Fibroblast of villous mesenchyme (primary cell): Measurements from ENCODE around the genes SLIRP and FLRT2.

- CAGE, long polyA plus RNA: start-site peak on the plus strand at chr14:77708089-77708108, 344 and 277 reads in 2 replicates
Observed at GRCh38 chr14:77707547-77708666, at the start of gene SLIRP. Gene SLIRP, plus strand, starts transcription at chr14:77708103.

- CAGE, long polyA plus RNA: no peak
Observed at GRCh38 chr14:77717321-77717932, 9.5 kb downstream of the SLIRP start.

DNA sequence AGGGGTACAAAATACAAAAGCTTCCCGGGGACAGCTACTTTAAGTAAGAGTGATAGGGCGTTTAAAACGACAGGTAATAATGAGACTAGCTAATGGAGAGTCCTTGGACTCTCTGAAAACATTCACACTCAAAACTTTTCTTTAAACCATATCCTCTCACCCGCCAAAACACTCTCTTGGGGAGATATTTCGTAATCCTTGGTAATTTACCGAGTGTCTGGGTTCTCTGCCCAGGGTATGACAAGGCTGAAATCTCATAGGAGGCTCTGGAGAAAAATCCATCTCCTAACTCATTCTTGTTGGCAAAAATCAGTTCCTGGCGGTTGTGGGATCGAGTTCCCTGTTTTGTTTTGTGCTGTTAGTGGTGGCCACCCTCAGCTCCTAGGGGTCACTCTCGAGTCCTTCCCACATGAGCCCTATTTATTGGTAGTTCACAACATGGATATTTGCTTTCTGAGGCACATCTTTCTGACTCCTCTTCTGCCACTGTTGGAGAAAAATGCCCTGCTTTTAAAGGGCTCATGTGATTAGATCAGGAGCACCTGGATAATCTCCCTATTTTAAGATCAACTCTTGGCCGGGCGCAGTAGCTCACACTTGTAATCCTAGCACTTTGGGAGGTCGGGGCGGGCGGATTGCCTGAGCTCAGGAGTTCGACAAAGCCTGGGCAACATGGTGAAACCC is 643 bp upstream of the SNW1 start:
- CAGE, long polyA plus RNA: no peak

GRCh38 chr14:77979599-77980100 is 179.7 kb downstream of the ADCK1 start:
- CAGE, long polyA plus RNA: no peak

DNA sequence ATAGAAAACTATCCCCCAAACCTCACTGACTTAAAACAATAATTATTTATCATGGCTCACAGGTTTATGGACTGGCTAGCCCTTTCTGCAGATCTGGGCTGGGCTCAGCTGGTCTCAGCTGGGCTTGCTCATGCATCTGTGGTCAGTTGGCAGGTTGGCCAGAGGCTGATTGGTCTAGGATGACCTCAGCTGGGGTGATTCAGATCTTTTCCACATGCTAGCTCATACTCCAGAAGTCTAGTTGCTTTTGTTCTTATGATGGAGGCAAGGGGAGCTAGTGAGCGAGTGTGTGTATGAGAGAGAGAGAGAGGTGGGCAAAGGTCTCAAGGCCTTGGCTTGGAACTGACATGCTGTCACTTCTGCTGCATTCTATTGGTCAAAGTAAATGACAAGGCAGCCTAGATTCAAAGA is 181.2 kb upstream of the NRXN3 start:
- CAGE, long polyA plus RNA: no peak

- CAGE, long polyA plus RNA: no peak
Observed at GRCh38 chr14:78566435-78566944, 396.3 kb downstream of the NRXN3 start.

DNA sequence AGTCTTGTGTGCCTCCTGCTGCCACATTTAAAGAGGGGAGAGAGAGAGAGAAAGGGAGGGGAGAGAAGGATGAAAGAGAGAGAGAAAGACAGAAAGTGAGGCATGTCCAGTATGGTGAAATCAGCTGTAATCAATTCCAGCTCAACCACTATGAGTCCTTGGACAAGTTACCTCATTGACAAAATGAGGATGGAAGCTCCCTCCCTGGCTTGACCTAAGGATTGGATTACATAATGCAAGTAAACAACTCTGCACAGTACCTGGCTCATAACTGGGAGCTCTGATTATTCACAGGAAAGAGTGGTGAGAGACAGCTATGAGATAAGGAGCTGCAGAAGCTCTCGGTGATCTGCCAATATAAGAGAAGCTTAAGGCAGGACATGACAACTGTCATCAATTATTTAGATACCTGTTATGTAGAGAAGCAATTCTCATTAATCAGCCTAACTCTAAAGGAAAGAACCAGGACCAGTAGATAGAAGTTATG is 791.7 kb downstream of the DIO2 start:
- CAGE, long polyA plus RNA: no peak

GRCh38 chr14:79705549-79705875 is 505.8 kb downstream of the DIO2 start:
- CAGE, long polyA plus RNA: no peak

DNA sequence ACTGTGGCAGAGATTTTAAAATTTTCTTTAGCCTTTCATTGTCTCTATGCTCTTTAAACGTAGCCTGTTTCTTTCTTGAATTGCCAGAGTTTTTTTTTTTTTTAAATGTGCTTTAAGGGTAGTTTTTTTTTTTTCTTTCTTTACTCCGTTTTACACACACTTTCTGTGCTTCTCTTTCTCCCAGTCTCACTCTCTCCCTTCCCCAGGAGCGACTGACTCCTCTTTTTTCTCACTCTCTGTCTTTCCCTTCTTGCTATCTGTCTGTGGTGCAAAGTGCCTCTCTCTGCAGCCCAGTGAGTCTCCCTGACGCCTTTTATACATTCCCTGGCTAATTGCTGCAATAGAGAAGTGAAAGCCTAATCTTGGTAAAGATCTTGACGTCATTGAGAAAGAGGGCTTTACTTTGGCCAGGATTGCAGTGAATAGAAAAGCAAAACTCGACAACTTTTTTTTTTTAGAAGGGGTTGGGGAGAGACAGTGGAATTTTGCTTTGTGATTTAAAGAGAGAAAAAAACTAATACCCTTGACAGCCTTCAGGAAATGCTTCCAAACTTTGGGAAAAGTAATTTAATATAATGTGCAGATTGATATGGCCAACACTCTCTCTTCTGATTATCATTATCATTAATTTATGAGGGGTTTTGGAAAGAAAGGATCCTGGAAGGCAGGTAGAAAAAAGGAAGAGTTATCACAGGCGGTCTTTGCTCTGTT is 743 bp upstream of the DIO2 start:
- CAGE, long polyA plus RNA: start-site peak on the minus strand centred at position 288 of the sequence, 9 bp wide, 195 and 282 reads in 2 replicates

DNA sequence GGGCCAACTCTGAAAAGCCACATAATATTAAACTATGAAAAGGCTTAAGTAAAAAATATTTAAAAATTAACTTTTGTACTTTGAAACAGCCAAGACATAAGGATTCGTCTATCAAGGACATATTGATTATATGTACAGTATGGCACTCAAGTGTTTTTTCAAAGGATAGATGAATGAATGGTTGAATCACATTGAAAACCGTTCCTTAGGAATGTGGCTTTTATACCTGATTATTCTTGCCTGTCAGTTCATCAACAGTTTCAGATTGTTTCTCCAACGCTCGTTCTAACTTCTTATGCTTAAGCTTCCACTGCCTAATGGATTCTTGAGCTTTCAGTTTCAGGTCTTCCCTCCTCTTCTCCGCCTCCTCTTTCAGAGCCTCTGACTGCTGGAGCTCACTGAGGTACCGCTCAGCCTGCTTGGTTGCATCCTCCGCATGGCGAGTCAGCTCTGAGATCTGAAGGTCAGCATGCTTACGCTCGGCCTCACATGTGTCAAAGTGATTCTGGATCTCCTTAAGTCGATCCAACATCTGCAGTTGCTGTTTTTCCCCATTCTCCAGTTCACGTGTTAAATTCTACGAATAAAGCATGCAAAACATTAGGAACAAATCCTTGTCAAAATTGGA is 148.9 kb downstream of the CEP128 start:
- CAGE, long polyA plus RNA: no peak

GRCh38 chr14:81205670-81205915 is 15.2 kb downstream of the GTF2A1 start:
- CAGE, long polyA plus RNA: no peak

GRCh38 chr14:81216313-81216727 is 4.4 kb downstream of the GTF2A1 start:
- CAGE, long polyA plus RNA: no peak

GRCh38 chr14:81435258-81436028 is 35.3 kb upstream of the STON2 start:
- CAGE, long polyA plus RNA: no peak

- CAGE, long polyA plus RNA: no peak
Observed at GRCh38 chr14:81448949-81449624, 49.0 kb upstream of the STON2 start.

DNA sequence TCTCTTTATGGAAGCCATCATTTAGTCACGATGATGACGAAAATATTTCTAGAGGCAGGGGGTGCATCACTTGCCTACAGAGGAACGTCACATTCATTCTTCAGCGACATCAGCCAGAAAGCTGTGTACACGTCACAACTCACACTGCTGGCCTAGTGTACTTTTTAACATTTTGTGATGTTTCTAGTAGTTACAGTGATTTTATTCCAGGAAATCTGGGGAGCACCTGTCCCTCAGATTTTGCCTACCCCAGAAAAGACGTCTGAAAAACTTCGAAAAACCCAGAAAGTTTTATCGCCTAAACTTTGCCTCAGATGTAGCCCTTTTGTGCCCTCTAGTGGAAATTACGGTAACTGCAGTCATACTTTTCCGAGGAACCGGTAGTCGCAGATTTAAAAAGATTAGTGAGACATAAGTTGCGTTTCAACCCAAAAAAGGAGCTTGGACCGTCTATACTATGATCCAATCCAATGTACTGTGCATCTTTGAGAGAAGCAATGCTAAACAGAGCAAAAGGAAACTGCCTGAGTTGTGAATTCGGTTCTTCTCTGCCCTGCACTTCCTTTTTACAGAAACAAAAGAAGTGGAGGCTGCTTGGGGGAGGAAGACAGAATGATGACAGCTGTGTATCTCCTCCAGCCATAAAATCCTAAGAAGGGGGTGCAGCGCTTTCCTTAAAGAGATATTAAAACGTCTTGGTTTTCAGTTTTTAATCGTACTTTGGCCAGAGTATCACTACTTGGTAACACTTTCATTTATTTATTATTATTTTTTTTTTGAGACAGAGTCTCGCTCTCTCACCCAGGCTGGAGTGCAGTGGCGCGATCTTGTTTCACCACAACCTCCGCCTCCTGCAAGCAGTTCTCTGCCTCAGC is 64.5 kb upstream of the STON2 start:
- CAGE, long polyA plus RNA: no peak

DNA sequence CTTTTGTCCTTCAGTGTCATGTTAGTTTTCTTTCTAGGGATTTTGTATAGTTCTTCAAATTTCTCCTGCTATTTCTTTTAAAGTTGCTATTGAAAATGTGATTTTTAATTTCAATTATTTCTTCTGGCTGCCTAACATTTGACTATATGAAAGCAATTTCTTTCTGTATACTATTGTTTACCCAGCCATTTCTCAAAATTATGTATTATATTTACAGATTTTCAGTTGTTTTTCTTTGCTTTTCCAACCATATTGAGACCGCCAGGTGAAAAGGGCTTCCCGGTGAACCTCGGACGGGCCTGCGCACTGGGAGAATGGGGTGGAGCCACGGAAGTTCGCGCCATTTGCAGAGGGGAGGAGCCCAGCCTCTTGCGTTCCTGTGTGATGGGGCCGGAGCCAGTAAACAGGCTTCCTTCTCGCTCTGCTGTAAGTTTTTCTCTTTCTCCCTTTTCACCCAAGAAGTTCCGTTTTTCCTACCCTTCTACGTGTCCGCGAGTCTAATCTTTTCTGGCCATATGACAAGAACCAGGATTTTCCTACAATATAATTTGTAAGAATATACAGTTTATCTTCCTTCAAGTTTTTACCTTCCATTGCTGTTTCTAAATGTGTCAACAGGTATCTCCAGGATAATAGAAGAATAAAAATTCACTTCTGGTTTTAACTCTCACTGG is 1108.7 kb upstream of the SEL1L start:
- CAGE, long polyA plus RNA: no peak

GRCh38 chr14:85363799-85364055 is 166.2 kb upstream of the FLRT2 start:
- CAGE, long polyA plus RNA: no peak

GRCh38 chr14:85516608-85517124 is 13.3 kb upstream of the FLRT2 start:
- CAGE, long polyA plus RNA: no peak

DNA sequence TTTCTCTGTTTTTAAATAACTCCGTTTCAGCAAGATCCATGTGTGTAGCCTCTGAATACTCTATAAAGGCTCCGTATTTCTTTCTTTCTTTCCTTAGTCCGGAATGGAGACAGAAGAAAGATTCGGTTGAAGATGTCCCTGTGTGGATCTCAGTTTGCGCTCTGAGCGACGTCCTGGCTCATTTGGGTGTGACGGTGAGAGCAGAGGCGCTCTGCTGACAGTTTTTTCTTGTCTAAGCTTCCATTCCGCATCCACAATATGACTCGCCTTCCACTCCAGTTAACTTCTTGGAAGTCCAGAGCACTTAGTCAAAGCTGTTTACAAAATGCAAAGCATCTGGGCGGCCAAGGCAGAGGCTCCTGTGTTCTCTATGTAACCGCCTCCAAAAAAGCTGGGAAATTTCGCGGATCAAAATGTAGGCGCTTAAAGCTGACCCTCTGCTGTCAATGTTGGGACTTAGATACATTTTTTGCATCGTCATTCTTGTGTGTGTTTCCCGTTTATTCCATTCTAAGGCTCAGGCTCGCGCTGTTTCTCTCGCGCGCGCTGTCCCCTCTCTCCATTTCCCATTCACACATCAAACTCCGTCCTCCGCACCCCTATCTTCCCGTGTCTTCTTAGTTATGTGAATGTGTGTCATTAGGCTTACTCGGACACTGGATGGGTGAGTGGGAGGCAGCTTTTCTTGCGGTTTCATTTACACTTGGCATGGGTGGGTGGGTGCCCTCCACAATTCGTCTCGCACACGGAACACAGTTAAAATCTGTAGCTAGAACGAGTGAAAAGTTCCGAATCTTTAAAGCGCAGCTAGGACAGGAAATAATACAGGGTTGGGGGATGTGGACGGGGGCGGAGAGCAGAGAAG is 805 bp upstream of the FLRT2 start:
- CAGE, long polyA plus RNA: no peak

DNA sequence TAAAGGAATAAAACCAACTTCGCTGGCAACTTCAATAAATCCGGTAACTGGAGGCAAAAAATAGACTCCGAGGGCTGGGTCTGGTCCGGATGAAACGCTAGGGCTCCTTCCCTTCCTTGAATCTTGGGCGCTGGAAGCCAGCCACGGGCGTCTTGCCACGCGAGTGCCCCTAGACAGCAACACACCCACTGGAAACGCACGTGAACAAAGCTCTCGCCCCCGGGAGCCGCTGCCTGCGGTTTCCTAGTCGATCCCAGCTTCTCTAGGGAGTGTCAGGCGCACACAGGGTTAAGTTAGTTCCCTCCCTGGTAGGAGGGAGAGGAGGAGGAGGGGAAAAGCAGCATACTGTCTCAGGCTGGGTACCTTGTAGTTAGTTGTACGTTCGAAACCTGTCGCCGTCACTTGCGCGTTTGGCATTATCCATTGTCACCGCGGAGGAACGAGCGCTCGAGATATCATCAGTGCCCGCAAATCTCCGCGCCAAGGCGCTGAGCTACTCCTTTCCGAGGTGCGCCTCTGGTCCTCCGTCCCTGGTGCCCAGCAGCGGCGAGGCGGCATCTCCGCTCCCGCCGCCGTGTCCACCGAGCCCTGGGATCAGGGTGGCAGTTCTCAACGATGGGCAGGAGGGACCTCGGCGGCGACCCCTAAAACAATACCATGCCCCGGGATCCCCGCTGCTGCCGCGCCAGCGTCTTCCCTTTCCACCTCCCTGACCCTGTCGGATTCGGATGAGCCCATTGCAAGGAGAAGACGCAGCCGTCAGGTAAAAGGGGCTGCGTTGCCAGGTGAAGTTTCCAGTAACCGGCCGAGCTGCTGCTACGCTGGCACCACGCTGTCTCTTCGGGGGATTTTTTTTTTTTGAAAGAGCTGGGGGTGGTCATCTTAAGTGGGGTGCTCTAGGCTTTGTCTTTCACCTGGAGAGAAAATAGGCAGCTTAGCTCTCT is at the start of gene FLRT2:
Gene FLRT2 (plus strand): TSS at position 373 of the 944 bp plus-strand sequence.
- CAGE, long polyA plus RNA: no peak